ENCODE measurements around the gene KMT2C.

GRCh38 chr7:151810376-151810813, 66.5 kb downstream of the PRKAG2 start:
- PRO-cap: no peak

GRCh38 chr7:151847711-151848251, 29.1 kb downstream of the PRKAG2 start:
- PRO-cap: no peak

GRCh38 chr7:151878360-151878643, 1.4 kb upstream of the PRKAG2 start:
- PRO-cap: no peak

- PRO-cap: no peak
These were observed 6.5 kb downstream of the GALNT11 start for GRCh38 chr7:152031830-152032480.

DNA sequence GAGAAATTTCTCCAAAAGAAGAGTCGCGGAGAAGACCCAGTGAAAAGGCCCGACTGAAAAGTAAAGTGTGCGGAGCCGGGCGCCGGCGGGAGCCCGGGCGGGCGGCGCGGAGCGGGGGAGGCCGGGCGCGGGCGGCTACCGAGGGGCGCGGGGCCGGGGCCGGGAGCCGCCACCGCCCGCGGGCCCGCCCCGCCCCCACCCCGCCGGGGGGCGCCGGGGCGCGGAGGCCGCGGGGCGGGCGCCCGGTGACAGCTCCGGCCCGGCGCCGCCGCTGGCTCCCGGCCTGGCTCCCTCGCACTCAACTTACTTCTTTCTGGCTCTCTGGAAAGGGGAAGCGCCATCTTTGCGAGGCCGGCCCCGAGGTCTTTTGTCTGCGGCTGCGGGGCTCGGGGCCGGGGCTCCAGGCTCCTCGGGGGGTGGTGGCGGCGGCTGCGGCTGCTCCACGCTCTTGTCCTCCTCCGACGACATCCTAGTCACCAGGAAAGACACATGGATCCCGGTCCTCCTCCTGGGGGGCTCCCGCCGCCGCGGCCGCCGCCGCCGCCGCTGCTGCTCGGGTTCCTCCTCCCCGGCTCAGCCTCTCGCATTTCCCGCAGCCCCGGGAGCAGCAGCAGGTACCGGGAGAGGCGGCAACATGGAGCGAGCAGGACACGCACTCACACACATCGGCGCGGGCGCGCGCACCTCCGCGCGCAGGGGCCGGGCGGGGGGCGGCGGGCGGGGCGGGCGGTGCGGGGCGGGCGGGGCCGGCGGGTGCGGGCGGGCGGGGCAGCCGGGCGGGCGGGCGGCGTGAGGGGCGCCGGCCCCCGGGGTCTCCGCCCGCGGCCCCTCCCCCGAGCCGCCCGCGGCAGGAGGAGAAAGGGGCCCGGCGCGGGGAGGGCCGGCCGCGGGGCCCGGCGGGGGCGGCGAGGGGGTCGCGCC, at the start of gene KMT2C:
TSS of gene KMT2C (minus strand) at position 685 of the 921 bp plus-strand sequence.
- PRO-cap: bidirectional peak, plus-strand start at position 836 of the sequence, minus-strand start at position 670 of the sequence

- PRO-cap: no peak
These were observed 102.5 kb upstream of the KMT2C start for GRCh38 chr7:152538371-152538700.

DNA sequence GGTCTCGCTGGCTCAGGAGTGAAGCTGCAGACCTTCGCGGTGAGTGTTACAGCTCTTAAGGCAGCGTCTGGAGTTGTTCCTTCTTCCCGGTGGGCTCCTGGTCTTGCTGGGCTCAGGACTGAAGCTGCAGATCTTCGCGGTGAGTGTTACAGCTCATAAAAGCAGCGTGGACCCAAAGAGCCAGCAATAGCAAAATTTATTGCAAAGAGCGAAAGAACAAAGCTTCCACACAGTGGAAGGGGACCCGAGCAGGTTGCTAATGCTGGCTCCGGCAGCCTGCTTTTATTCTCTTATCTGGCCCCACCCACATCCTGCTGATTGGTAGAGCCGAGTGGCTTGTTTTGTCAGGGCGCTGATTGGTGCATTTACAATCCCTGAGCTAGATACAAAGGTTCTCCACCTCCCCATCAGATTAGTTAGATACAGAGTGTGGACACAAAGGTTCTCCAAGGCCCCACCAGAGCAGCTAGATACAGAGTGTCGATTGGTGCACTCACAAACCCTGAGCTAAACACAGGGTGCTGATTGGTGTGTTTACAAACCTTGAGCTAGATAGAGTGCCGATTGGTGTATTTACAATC, 30.0 kb upstream of the ACTR3B start:
- PRO-cap: no peak

DNA sequence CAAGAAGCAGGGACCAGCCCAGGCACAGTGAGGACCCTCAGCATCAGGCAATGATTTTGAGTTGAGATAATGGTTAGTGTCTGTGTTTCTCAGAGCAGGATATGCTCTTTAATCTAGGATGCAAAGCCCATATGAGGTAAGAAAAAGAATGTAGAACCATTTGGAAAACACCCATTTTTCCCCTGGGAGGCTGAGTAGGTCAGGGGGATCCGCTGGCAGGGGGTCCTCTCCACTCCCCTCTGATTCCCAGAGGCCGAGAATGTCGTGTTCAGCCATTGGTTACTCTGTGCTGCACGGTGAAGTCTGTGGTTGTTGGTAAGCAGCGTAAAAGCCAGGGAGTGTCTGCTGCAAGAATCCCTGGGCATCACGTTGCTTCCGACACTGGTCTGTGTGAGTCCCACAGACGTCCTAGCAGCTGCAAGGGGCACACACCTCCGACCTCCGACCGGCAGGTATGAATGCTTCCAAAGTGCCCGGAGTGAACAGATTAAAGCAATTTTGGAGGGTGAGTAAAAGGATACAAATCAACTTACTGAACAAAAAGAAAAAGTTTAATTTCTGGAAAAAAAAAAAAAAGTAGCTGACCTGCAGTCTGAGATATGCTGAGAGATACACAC, 132.0 kb downstream of the DPP6 start:
- PRO-cap: no peak

GRCh38 chr7:154702814-154703088, 300.2 kb downstream of the PAXIP1 start:
- PRO-cap: no peak

DNA sequence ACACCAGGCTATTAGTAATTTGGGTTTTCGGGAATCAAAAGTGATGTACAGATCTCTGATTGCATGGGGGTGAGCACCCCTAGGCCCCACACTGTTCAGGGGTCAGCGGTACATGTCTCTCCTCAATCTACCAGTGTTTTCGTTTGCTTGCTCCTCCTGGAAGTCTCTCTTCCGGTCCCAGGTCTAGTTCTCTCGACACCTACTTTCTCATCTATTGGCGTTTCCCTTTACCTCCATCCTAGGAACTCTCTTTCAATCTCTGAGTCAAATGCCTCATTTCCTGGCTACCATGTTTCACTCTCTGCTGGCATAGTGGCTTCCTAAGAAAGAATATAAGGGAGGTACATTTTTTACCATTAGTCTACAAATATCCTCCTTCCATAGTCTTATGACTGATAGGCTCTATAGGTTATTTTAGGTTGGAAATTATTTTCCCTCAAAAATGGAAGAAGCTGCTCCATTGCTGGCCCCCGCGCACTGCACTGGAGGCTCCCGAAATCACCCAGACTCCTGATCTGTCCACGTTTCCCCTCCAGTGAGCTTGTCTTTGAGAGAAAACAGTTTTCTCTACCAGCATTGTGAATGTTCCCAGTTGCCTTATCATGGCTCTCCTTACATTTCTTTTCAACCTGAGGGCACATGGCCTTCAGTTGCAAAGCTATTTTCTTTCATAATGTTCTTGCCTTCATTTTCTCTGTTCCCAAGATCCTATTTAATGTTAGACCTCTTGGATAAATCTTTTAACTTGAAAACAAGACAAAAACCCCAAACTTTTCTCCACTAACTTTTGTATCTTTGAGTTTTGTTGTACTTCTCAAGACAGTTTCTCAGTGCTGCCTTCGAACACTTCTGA, 36.9 kb downstream of the PAXIP1 start:
- PRO-cap: no peak

GRCh38 chr7:155000340-155001050, 2.4 kb downstream of the PAXIP1 start:
- PRO-cap: no peak

- PRO-cap: no peak
These were observed 1.1 kb downstream of the HTR5A start for GRCh38 chr7:155071129-155071794.

GRCh38 chr7:155198129-155198785, 99.4 kb upstream of the INSIG1 start:
- PRO-cap: no peak

GRCh38 chr7:155208878-155209540, 88.7 kb upstream of the INSIG1 start:
- PRO-cap: no peak

- PRO-cap: no peak
These were observed 73.4 kb upstream of the INSIG1 start for GRCh38 chr7:155224197-155224848.

- PRO-cap: no peak
These were observed 69.8 kb upstream of the INSIG1 start for GRCh38 chr7:155227875-155228322.

DNA sequence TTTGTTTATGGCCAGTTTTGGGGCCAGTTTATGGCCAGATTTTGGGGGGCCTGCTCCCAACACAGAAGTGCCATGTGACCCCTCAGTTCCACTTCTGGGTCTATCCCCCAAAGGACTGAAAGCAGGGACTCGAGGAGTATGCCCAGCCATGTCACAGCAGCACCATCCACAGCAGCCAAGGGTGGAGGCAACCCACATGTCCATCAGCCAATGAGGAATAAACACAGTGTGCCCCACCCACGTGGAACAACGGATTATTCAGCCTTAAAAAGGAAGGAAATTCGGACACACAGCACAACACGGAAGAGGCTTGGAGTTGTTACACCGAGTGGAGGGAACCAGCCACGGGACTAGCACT, 53.6 kb upstream of the INSIG1 start:
- PRO-cap: no peak

- PRO-cap: no peak
These were observed 20.6 kb upstream of the INSIG1 start for GRCh38 chr7:155277099-155277526.

GRCh38 chr7:155291036-155291468, 6.6 kb upstream of the INSIG1 start:
- PRO-cap: no peak

DNA sequence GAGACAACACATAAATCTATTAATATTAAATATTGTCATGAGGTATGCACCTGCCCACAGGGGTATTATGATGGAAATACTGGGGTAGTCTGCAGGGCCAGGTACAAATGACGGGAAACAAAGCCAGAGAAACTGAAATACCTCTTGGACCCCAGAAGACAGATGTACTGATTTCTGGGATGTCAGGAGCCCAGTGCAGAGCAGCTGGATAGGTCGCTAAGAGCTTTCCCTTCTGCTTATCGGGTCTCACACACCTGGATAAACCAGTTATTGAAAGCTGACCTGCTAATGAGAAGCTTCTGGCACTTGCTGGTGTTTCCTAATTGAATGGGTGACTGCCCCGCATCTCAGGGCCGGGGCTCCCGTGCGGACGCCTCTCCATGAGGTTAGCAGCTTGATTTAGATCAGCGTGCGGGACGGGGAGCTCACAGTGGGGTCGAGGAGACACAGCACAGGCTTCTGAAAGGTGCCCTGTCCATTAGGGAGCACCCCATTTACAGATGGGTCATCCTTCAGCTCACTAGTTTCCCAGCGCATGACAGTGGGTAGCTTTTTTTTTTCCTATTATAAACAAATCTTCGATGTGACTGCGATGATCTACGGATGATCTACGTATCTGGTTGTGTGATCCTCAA, 1.5 kb upstream of the INSIG1 start:
- PRO-cap: no peak